Hair follicle dermal papilla cell (primary cell): ENCODE results near the genes NOD1 and ITPRID1.

DNA sequence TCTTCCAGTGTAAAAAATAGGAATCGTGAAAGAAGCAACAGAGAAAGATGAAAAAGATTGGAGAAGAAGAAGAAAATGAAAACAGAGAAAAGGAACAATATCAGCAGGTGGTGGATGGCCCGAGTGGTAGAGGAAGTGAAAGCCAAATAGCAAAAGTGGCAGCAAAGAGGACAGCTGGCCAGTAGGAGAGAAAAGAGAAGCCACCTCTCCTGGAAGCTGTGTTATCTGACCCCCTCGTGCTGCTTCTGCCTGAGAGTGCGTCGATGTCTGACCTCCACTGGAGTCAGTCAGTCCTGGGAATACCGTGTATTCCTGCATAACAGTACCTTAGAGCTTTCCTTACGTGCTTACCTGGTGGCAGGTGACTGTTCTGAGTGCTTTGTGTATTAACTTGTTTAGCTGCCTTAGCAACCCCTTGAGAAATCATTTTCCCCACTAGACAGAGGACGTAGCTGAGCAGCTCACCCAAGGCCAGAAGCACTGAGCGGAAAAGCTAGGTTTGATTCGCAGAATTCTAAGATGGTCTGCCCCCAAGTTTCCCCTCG lies 88.3 kb downstream of the CHN2 start:
- CAGE, long polyA plus RNA: no peak

DNA sequence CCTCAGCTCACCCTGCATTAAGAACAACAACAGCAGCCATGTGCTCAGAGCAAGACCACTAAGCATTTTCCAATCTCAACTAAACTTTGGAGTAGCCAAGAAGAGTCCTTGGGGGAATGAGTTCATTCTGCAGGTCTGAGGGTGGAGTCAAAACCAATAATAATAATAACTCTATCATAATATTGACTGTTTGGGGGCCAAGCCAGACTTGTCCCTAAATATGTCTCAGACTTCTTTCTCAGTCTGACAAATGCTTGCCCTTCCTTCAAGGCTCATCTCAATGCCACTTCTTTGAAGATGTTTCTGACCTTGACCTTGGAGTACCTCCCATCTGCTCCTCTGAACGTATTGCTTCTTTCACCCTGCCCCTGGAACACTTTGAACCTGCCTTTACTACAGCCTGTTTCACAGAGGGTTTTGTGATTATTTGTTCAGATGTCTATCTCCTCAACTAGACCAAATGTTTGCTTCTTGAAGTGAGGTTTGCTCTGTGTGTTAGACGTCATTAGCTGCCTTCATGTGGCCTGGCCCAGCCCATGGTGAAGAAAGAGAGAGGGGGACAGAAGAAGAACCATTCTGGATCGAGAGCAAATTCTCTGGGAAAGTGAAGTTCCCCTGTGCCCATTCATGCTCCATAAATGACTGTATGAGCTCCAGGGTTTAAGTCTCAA lies 107.6 kb upstream of the PRR15 start:
- CAGE, long polyA plus RNA: no peak

GRCh38 chr7:29479315-29480437 lies 84.0 kb upstream of the PRR15 start:
- CAGE, long polyA plus RNA: no peak

GRCh38 chr7:29480840-29481430 lies 82.7 kb upstream of the PRR15 start:
- CAGE, long polyA plus RNA: no peak

- CAGE, long polyA plus RNA: no peak
These were observed 33.1 kb downstream of the WIPF3 start for GRCh38 chr7:29839311-29839851.

DNA sequence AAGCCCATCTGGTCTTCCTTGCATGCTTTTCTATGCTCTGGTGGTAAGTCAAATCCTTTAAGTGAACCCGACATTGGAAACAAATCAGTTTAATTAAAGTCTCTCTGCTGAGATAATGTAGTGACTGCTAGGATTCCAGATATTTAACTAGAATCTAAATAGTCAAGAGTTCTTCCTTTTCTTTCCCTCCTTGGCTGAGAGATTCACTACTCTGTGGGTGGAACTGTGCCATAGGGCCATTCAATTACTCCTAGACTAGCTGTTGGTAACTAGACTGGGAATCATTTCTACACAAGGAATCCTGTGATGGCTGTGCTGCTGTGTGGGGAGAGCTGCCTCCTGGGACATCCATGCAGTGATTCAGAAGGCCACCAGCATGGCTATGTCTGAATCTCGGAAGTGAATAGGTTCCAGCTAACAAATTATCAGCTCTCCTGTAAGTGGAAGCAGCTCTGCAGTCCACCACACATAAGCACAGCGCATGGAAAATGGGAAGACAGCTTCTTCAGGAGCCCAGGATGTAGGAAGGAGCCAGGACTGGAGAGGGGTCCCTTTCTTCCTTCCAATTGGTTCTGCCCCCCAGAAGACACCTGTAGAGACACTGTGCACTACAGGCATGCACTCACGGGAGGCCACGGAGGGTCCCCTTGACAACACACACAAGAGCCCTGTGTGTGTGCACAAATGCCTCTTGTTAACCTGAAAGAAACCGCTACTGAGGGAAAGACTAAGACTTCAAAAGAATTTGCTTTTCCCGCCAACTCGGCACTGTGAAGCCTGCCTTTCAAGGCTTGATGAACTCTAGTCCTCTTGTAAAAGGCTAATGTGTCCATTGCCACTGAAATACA lies 66.5 kb downstream of the SCRN1 start:
- CAGE, long polyA plus RNA: no peak

DNA sequence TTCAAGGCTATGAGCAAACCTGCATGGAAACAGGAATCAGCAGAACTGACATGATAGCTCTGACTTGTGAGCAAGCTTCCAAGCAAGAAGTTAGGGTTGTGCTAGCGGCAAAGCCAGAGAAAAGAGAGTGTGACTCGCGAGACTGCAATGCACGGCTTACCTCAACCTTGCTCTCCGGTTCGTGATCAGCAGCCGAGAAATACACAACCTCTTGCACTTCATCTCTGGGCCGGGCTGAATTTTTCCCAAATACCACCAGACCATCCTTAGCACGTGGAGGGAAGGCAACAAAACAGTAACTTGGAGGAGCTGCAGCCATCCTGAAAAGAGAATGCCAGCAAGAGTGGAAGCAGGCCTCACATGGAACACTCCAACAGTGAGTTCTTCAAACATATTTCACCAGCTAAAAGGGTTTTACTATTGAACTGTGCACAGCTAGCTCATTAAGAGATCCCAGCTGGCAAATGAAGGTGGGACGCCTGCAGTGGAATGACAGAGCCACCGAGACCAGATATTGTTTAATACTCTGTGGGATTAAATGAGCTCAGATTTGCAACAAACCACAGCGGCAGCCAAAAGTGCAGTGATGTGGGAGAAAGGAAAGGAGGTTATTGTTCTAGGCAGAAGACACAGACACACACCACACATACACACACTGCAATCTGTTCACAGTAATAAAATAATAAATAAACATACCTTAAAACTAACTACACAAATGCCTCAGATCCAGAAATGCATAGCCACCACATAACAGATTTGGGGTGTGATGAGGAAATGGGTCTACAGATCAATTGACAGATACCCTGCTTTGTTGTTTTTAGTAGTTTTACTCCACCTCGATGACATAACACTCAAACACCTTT lies 20.6 kb downstream of the SCRN1 start:
- CAGE, long polyA plus RNA: no peak

- CAGE, long polyA plus RNA: no peak
These were observed 51.3 kb downstream of the PLEKHA8 start for GRCh38 chr7:30079186-30080204.

DNA sequence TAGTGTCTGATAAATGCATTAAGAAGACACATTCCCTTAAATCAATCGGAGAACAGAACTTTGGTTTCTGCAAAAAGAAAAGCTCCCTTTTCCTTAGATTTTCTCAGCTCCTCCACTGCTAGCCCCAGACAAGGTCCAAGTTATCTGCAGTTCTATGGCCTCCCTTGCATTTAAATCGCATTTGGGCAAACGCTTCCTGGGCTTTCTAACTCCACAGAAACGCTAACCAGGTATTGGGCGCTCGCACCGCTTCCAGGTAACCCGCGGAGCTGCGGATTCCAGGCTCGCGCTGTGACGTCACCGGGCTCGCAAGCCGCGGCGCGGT lies 447 bp upstream of the MTURN start:
- CAGE, long polyA plus RNA: no peak

GRCh38 chr7:30225619-30226449 lies 58.6 kb upstream of the ZNRF2 start:
- CAGE, long polyA plus RNA: no peak

DNA sequence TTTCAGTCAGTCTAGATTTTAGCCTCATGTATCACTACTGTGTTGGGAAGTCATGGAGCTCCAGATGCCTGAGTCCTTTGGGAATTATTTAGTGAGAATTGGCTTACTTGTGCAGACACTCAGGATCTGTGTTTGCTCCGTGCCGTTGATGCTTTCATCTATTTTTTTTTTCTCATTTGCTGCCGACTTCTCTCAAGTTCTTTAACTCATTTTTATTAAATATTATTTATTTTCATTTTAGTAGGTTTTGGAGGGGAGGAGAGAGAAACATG lies 36.8 kb downstream of the ZNRF2 start:
- CAGE, long polyA plus RNA: no peak

- CAGE, long polyA plus RNA: no peak
These were observed 46.4 kb downstream of the ZNRF2 start for GRCh38 chr7:30330787-30331141.

DNA sequence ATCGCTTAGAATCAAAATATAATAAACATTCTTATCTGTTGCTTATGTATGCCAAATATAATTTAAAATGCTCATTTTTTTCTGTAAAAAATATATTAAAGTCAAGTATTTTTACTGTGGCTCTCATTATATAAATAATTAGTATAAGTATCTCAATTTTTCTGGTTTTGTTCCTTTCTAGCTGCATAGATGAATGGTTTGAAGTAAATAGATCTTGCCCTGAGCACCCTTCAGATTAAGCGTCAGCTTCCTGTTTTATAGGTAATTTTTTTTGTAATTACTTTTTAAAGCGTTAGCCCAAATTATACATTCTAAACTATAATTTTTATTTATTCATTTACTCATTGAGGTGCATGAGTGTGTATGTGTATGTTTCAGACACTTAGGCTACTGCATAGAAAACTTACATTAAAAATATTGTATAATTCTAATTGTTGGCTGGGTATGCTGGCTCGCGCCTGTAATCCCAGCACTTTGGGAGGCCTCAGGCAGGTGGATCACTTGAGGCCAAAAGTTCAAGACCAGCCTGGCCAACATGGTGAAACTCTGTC lies 77.9 kb downstream of the ZNRF2 start:
- CAGE, long polyA plus RNA: no peak

GRCh38 chr7:30469244-30469791 lies 9.3 kb downstream of the NOD1 start:
- CAGE, long polyA plus RNA: no peak

DNA sequence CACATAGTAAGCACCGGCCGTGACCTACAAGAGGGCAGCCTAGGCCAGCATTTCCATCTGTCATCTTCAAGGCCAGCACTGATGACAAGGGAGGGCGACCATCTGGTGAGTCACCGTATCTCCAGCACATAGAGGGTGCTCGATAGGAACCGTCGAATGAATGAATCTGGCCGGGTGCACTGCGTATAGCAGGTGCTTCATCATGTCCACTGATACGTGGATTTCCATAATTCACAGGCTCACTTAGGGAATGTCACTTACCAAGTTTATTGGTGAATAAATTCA lies 8.4 kb downstream of the NOD1 start:
- CAGE, long polyA plus RNA: no peak

DNA sequence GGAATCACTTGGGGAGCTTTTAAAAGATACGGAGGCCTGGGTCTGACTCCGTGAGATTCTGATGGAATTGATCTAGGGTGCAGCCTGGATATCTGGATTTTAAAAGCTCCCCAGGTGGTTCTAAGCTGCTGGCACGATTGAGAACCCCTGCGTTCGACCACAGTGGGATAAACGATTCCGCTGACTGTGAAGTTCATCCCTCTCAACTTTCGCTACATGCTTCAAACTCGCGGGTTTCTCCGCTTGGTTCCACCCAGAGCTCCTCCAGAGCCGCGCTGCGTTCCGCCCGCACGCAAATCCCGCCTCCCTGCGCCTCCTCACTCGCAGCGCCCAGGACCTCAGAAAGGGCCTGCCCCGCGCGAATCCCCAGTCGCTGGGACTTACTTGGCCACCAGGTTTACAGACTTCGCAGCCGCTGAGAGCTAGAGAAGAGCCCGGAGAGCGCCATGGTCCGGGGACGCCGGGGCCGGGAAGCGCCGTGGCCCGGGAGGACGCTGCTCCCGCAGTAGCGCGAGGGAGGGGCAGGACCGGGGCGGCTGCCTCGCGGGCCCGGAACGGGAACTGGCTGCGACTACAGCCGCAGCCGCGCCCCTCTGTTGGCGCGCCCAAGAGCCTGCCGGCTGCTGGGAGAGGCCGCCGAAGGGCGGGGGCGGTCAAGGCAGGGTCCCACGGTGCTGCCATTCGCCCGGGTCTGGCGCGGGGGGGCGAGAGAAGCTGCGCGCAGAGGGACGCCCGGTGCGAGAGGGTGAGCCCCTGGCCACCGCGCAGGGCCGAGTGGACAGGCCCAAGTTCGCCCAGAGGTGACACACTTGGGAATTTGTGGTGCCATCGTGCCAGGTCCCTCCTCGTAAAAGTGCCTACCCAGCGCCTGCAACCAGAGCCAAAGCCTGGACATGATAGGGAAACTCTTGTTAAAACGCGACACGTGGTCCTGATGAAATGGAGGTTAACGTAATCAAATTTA lies at the start of gene NOD1:
TSS of gene NOD1 (minus strand) at position 563 of the 964 bp plus-strand sequence.
- CAGE, long polyA plus RNA: no peak

DNA sequence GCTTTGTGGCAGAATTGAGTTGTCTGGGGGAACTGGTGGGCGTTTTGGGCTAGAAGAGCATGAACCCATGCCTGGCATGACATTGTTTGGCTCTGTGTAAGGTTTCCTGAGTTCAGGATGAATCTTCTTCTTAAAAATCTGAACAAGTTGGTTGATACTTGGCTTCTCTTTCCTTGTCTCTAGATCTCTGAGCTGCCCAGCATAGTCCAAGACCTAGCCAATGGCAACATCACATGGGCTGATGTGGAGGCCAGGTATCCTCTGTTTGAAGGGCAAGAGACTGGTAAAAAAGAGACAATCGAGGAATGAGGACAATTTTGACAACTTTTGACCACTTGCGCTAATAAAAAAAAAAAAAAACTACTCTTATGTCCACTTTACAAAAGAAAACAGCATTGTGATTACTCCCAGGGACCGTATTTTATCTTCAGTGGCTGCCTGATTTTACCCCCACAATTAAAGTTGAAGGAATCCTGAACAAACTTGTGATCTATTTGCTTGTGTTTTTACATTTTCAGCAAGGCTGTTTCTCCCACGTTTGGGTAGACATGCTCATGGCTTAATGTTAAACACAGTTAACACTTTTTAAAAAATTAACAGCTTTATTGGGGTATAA lies 39.0 kb downstream of the GARS1 start:
- CAGE, long polyA plus RNA: no peak

DNA sequence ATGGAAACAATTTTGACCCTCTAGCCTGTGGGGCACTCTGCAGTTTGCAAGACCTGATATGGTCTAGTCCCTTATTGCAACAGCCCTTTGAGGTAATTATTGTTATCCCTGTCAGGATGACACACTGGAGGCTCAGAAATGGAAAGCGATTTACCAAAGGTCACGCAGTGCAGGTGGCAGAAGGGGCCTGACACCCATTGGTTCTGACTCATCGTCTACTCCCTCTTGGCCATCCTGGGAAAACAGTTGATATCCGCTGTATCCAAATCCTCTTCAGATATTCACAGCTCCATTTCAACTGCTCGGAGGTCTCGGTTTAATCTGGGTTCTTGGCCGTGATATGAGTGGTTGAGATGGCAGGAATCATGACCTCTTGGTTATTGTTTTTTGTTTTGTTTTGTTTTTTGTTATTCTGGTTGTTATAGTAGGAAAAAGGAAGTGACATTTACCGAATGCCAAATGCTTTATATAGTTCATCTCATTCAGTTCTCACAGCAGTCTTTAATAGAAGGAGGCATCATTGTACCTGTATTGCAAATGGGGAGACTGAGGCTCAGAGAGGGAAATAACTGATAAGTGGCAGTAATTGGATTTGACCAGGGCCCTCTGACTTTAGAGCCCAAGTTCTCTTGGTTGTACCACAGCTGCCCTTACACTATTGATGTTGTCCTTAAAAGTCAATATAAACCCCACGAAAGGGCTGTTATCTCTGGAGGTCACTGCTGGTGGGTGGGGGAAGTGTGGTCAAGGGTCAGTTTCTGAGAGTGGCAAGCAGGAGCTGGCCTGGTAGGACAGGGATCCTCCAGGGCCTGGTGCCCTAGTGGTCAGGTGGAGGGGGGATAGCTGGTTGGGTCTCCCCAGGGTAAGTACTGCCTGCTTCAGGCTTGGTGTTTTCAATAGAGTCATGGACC lies 44.4 kb upstream of the AQP1 start:
- CAGE, long polyA plus RNA: no peak

GRCh38 chr7:31027169-31027878 lies 24.8 kb upstream of the ADCYAP1R1 start:
- CAGE, long polyA plus RNA: no peak

DNA sequence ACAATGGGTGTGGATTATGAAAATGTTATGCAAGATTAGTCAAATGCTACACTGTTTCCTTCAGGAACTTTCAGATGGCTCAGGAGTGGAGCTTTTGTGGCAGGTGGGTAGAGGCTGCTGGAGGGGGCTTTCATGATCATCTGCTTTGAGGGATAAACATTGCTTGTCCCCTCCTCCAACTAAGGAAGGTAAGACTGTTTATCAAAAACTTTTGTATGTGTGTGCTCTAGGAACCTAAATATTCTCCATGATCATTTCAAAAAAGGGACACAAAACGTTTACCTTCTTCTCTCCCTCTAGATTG lies at the start of gene ITPRID1:
TSS of gene ITPRID1 (plus strand) at position 73 of the 304 bp plus-strand sequence.
- CAGE, long polyA plus RNA: no peak